ENCODE measurements around the genes RNF31, CIDEB and SDR39U1.

GRCh38 chr14:23556657-23557192 is 654 bp downstream of the THTPA start:
- RRBS: no CpG with 5 or more reads among the region's 14 CpGs

GRCh38 chr14:23613526-23613812 is 22.7 kb upstream of the DHRS2 start:
- RRBS: no CpG with 5 or more reads among the region's 2 CpGs

DNA sequence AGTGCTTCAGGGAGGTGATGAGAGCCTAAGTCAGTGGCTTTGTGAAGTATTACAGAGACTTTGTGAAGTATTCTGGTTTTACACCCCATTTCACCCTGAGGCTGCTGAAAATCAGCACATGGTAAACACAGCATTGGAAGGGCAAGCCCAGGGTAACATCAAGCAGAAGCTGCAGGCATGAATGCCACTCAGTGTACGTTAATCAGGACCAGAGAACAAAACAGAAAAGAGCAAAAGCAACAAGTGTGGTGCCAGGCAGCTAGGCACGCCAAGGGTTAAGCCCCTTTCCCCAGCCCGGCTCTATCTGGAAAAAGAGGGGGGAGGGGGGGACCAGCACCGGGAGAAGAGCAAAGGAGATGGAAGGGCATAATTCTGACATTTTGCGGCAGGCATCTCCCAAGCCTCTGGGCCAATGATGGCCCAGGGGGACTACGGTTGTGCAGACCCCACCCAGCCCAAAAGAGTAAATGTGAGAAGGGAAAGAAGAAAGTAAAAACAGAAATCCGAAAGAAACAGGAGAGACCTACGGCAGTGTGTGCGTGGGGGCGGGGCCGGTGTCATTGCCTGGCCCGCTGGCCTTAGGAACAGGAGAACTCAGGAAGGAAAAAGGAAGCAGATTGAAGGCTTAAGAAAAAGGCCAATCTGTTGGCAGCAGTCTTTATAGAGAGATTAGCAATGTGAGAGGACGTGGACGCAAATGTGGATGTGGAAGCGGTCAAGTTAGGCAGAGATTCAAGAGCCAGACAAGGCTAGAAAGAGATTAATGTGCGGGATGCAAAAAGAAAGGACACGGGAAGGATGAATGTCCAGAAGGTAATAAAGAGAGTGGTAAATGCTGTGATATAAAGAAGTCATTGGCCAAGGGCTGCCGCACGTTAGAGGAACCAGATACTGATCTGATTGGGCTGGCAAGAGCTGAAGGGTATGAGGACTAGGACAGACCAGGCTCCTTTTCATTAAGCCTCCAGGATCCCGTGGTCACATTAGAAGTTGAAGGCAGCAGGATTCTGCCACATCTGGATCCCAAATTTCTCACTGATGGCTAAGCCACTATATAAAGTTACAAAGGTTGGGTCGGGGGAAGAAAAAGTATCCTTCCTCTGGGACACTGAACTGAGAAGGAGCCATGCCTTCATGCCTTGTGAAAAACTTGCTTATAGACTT is 59.2 kb downstream of the DHRS2 start:
- RRBS: no CpG with 5 or more reads among the region's 21 CpGs

DNA sequence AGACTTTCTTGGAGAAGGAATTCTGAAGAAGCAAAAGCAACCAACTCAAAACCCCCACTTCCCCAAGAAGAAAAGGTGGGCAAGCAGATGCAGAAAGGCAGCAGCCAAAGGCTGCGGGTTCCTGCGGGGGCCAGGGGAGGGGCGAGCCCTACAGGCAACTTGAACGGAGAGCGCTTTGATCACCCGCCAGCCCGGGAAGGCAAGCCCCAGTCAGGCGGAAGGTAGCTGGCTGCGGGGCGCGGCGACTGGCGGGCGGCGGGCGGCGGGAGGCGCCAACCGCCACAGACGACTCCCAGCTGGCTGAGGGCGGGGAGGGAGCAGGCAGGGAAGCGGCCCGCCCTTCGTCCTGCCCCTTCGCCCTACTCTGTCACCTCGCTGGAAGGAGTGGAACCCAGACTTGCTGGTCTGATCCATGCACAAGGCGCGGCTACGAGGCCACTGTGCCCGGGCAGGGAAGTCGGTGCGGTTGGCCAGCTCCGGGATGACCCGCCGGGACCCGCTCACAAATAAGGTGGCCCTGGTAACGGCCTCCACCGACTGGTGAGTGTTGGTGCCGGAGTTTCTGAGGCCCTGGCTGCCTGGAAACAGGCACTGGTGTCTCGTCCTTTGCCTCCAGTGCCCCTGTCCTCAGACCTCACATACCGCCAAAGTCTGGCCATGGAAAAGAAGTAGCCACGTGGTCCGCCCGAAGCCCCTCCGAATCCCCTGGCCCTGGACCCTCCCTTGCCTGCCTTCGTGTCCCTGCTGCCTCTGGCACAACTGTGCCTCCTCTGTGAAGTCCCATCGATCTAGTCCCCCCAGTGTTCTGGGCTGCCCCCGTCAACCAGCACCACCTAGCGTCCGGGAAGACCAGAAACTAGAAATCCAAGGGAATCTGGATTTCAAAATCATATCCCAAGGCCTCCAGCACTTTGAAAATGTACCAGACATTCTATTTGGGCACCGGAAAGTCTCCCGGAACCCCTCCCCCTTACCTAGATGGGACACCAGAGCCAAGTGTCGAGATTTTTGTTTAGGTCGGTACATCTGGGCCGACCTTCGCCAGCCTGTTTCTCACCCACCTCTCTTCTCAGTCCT is 15.4 kb upstream of the CARMIL3 start:
- RRBS: 3% methylated on average over 1 of the region's 56 CpGs

GRCh38 chr14:24061395-24062059 is 9.7 kb downstream of the CARMIL3 start:
- RRBS: no CpG with 5 or more reads among the region's 7 CpGs

DNA sequence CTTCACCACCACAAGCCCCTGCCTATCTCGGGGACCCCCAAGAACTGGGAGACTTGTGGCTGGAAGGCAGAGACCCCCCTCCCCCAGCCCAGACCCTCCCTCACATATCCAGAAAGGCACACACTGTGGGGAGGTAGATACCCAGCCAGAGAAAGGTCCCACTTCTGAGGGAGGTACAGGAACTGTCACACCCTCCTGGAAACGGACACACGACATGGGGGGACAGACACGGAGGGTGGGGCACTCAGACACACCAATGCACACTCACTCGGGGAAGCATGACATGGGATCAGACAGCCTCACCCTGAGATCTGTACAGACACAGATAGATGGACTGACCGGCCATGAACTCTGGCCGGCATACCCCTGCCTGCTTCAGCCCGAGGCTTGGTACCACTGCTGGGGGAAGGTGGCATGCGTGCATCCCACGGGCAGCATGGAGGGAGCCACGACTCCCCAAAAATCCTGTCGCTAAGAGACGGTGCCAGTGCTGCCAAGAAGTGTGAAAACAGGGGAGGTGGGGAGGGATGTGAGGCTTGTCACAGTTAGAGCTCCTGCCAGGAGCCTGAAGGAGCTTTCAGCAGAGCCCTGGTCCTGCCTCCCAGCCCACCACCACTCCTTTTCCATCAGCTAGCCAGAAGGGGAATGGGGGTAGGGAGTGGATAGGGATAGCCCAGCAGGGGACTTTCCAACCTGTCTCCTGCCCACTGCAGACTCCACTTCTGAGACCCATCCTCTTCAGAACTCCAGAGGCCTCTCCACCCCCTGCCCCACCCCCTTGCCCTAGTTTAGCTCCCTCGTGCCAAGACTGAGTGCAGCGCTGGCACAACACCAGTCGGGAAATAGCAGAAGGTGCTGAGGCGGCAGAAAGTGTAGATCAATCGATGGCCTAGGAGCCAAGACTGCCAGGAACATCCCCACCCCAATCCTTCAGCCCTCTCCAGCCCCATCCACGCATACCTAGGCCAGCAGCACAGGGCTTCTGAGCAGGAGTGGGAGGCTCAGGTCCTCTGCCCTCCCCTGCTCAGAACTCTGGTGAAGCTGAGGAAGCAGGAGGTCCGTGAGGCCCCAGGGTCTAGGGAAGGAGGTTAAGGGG is 737 bp downstream of the CPNE6 start:
- RRBS: no CpG with 5 or more reads among the region's 20 CpGs

GRCh38 chr14:24103281-24103828 is 9.2 kb downstream of the PCK2 start:
- RRBS: 92% methylated on average over 5 of the region's 14 CpGs

GRCh38 chr14:24147416-24147901 is at the start of gene RNF31:
Gene RNF31 (plus strand): TSS chr14:24147498.
- RRBS: 1% methylated on average over 32 of the region's 45 CpGs

GRCh38 chr14:24178520-24179797 is 7.1 kb downstream of the REC8 start:
- RRBS: no CpG with 5 or more reads among the region's 24 CpGs

GRCh38 chr14:24196675-24196937 is 1.4 kb upstream of the TM9SF1 start:
- RRBS: no CpG with 5 or more reads among the region's 9 CpGs

DNA sequence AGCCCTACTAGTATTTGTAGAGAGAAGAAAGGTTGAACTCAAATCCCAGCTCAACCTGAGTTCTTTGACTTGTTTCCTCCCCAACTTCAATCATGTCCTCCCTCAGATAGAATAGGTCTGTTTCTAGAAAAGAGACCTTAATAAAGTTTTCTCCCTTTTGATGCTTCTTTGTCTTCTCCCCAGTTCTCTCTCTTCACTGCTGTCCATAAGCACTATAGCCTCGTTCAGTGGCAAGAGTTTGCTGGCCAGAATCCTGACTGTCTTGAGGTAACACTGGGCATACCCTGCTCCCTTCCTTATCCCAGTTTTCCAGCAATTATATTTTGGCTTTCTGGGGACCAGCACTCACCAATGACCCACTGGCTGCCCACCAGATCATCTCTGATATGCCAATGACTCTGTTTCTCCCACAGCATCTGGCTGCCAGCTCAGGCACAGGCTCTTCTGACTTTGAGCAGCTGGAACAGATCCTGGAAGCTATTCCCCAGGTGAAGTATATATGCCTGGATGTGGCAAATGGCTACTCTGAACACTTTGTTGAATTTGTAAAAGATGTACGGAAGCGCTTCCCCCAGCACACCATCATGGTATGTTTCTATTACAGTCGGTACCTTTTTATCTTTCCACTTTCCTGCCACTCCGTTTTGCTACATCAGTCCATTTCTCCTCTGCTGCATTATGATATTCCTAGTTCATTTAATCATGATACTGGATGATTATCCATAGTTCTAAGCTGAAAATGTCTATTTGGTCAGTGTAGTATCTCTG is 3.0 kb downstream of the GMPR2 start:
- RRBS: no CpG with 5 or more reads among the region's 5 CpGs

DNA sequence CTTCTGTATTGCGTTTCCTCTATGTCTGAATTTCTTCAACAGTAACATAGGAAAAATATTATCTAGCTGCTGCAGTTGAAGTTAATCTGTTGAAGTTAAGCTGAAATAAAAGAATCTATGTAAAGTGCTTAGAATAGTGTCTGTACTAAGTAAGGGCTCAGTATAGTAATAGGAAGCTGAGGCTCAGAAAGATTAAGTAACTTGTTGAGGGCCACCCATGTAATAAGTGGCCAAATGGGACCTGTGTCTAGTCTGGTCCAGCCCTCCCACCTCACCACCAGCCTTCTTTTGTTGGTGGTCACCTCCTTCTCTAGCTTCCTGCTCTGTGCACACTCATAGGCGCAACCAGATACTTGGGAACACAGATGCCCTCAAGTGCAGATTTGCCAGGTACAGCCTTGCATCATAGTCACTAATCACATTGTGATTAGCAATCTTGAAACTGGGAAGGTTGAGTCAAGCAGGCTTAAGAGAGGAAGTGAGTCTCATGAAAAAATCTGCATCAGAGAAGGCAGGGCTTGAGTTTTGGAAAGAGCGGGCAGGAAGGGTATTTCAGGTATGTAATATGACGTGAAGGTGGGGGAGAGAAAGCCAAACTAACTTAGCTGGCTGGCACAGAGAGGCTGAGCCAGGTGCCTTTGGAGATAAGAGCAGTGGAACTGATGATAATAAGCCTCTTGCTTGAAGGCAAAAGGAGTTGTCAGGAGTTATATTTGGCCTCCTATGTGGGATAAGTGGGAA is 2.6 kb upstream of the RABGGTA start:
- RRBS: no CpG with 5 or more reads among the region's 4 CpGs

DNA sequence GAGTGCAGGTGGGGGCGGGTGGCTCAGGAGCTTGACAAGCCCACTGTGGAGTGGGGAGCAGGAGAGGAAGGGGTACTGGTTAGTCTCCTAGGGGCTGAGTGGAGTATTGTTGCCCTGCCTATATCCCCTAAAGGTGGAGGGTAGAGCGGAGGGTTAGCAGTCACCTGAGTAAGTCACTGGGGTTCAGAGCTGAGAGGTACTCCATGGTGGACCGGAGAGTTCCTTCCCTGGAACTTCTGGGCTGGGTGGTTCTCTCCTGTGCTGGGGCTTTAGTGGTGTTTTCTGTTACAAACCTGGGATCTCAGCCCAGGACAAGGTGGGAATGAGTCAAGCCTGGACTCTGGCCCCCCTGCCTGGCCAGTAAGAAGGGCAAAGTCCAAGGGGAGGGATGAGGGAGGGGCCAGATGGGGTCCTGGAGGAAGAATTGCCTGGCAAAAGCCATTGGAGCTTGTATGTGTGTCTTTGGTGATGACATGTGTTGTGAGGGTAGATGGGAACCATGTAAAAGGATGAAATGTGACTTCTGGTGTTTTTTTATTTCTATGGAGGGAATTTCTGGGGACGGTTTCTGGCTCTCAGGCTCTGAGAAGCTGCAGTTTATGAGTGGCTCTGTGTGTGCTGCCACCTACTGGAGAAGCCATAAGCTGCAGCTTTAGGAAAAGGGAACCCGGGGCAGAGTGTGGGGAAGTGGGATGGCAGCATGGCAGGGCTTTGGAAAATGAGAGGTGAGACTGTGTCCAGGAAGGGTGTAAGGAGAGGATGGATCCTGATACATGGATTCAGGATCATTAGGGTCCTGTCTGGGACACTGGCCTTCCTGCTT is at the start of gene CIDEB:
Gene CIDEB (minus strand): TSS at position 324 of the 823 bp plus-strand sequence.
- RRBS: no CpG with 5 or more reads among the region's 5 CpGs

DNA sequence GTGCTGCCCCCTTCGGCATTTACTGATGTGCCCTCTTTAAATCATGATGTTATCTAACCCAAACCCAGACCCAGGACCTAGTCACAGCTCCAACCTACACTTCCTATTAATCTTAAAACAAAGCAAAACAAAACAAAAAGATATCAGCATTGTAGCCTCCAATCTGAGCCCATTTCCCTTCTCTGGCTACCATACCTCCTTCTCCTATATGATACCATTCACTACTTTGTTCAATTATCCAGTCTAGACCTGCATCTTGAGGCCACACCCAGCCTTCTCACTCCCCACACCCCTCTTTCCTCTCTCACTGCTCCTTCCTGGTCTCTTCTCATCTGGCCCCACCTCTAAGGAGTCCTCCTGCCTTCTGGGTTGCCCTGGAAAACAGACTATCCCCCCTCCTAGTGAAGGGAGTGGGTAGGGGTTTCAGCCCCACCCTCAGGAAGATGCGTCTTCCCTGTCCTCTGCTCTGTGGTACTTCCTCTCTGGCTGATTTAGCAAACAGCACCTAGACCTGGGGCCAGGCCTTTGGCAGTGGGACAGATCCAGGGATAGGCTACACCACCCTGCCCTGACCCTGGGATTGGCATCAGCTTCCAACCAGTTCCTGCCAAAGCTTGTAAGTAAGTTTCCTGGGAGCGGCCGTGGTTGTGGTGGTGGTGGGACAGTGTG is 3.2 kb downstream of the LTB4R start:
- RRBS: no CpG with 5 or more reads among the region's 4 CpGs

DNA sequence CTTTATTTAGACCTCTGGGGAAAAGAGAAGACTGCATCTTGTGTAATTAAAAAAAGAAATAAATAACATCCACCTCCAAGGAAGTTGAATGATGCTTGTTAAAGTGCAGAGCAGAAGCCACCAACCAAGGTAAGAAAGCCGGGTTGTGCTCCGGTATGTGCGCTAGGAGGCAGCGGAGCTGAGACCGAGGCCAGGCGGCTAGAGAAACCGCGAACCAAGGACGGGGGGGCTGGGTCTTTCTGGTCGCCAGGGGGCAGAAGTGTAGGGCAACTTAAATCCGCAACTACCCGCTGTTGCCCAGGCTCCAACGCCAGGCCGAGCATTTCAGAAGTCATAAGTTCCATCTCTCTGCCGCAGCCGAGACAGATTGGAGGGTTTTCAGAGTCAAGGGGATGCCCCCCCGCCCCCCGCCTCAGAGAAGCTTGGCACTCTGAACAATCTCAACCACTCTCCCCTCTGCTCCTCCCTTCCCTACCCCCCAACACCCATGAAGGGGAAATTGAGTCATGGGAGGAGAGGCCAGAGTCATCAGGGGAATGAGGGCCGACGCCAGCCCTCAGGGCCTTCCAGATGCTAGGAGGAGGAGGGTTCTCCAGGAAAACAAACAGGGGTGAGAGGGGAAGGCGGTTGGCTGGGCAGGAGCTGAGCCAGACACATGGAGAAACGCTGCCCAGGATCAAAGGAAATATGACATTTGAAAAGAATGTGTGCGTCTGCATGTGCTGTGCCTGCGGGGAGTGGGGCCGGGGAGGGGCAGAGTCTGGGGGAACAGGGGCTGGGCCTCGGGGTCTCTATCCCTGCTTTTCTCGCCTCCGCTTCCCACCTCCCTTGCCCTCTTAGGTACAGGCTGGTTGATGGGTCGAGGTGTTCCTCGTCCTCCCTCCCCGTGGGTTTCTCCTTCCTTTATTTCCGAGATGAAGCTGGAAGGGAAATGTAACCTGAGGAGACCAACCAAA is 2.1 kb upstream of the NFATC4 start:
- RRBS: no CpG with 5 or more reads among the region's 32 CpGs

- RRBS: no CpG with 5 or more reads among the region's 4 CpGs
Measured at GRCh38 chr14:24396108-24396670, 2.6 kb upstream of the NYNRIN start.

DNA sequence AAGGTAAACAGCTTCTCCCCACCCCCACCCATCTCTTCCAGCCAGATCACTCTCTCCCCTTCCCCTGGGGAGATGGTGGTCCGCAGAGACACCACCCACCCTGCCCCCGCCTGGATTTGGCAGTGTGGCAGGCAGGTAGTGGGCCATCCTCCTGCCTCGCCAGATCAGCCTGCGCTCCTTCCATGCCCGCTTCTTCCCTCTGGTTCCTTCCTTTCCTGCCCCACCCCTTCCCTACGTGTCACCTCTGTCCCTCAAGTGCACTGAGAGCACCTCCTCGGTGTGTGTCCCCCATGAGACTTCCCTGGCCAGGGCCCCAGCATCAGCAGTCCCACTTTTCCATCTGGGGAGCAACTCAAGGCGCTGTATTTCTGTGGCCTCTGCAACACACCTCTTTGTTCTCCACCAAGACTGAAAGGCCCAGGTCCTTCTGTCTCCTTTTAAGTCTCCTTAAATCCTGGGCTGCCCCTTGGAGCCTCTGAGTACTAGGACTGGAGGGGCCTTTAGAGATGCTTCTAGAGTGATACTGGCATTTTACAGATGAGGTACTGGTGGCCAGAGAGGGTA is 721 bp downstream of the NYNRIN start:
- RRBS: no CpG with 5 or more reads among the region's 8 CpGs

- RRBS: 2% methylated on average over 5 of the region's 64 CpGs
Measured at GRCh38 chr14:24442146-24443410, at the start of gene SDR39U1. Gene SDR39U1 (minus strand): TSS chr14:24442776.

DNA sequence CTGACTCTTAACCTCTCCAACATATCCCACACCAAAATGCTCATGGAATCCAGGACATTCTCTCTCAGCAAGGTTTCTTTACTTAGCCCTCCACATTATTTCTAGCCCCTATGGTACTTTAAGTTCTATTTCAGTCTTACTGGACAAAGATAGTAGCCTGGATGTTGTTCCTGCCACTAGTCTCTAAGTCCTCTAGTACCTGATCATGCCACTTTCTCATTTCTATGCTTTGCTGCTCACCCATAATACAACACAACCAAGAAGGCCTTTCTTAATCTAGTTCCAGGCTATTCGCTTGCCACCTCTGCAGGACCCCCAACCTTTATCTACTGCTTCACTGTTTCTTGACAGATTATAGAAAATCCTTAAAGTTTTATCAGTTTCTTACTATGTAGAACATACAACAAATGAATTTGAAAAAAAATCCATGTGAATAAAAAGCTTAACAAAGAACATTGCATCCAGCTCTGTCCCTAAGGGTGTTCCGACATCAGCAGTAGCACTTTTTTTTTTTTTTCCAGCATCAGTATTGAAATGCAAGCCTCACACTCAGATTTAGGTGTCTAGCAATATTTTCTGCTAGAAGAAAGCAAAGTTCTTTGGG is 193.6 kb upstream of the GZMB start:
- RRBS: no CpG with 5 or more reads among the region's 2 CpGs

DNA sequence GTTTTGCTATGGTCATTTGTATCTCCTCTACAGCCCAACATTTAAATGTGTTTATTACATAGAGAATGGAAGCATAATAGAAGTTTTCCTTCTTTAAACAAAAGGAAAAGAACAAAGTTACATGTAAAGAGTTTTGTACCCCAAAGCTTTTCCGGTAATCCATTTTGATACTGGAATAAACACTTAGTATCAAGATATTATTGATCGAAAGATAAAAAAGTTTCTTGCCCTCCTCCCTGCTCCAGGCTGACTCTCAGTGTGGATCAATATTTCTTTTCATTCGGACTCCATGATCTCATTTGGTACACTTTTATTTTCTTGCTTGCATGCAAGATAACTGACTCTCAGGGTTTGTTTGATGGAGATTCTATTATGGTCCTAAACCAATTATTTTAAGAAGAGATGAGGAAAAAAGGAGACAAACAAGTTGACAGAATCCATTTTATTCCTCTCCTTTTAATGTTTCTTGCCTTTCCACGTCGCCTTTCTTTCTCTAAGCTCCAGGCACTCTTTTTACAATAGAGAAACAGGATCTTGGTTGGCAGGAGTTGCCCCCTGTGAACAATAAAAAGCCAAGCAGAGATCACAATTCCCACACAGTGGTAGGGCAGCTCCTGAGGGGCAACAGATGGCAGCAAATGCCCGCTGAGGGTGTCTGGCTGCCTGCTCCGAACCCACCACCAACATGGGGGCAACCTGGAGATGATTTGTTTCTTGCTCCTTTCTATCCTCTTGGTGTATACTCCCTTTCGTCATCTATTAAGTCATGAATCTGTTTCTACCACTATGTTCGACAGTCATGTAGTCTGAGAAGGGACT is 170.5 kb downstream of the STXBP6 start:
- RRBS: no CpG with 5 or more reads among the region's 9 CpGs

All from pericardium (tissue), 1 donor.